ENCODE results near the genes SEMA5B and PDIA5.

- PRO-cap = no peak
Observed at GRCh38 chr3:121809235-121809820, 25.5 kb downstream of the IQCB1 start.

DNA sequence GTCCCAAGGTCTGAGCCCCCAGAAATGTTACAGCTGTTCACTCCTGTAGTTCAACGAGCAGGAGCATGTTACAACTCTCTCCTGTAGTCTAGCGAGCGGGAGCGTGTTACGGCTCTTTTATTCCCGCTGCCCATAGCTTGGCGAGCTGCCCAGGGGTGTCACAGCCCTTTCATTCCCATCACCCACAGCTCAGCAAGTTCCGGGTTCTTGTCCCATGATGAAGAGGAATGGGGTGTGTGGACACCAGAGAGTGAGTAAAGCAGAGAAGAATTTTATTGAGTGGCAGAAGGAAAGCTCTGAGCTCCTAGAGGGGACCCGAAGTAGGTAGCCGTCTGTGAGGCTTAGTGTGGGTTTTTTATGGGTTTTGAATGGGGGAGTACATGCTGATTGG, 24.9 kb downstream of the SLC15A2 start:
- PRO-cap = no peak

GRCh38 chr3:122001069-122001783, 20.8 kb downstream of the ILDR1 start:
- PRO-cap = no peak

GRCh38 chr3:122513842-122514308, 864 bp downstream of the KPNA1 start:
- PRO-cap = no peak

DNA sequence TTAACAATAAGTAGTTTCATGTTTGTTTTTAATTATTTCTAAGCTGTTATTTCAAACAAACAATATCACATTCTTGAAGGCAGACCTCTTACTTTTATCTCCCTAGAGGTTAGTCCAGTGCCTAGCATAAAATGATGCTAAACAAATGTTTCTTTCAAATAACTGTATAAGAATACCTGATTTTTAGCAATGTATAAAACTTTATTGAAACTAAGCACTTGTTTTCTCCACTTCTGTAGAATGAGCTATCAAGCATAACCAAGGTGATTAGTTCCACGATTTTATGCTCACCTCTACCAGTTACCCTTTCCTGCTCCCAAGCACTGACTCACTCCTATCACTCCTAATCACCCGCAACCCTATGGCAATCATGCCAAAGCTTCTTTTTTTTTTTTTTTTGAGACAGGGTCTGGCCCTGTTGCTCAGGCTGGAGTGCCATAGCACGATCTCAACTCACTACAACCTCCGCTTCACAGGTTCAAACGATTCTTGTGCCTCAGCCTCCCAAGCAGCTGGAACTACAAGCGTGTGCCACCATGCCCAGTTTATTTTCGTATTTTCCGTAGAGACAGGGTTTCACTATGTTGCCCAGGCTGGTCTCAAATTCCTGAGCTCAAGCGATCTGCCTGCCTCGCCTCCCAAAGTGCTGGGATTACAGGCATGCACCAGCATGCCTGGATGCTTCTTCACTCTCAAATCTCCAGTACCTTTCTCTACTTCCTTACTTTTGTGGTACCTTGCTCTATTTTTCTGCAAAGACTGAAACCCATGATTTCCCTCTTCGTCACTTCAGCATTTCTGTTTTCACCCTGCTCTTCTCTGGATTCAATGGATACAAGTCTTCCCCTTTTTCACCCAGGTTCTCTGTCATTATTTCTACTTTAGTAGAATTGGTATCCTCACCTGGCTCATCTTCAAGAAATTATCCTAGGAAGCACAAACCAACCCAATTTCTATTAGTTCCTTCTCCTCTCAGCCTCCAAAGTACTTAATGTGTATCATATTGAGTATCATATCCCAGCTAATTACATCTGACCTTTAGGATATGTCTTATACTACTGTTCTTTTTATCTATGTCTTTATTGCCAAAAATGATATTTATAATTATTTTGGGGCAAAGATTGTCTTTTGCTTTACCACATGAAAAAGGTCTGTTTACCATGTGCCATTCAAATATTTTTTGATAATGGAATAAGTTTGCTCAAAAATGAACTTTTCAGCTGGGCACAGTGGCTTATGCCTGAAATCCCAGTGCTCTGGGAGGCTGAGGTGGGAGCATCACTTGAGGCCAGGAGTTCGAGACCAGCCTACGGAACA, 3.7 kb downstream of the HSPBAP1 start:
- PRO-cap = no peak

DNA sequence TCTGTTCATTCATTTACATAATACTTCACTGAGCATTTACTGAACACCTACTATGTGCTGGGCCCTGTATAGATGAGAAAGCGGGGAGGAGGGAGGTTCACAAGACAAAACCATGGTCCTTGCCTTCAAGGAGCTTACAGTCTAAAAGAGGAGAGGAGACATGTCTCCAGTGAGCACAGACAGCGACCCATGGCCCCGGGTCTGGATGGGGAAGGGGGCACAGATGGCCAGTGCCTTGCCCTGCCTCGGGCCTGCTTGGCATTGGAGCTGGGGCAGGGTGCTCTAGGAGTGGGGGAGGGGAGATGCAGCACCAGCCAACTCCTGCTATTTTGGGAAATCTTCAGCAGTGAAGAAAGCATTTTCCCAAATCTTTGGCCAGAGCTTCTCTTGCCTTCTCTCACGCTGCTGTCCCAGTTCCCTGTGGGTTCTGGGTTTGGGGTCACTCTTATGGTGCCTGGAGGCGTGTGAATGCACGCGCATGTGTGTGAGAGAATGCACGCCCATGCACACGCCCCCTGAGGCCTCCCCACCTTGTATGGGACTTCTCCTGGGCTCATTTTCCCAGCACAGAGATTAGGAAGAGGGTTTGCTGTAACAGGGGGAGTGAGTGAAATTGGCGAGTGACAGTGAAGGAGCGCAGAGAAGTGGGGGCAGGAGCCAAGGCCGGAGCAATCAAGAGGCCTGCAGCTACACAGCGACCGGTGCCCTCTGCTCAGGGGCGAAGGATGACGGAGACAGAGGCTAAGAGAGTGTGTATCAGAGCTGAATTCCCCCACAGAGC, 71.5 kb downstream of the SEMA5B start:
- PRO-cap = no peak

- PRO-cap = no peak
Observed at GRCh38 chr3:122974621-122975048, 52.9 kb downstream of the SEMA5B start.

GRCh38 chr3:122978132-122978714, 49.3 kb downstream of the SEMA5B start:
- PRO-cap = no peak

DNA sequence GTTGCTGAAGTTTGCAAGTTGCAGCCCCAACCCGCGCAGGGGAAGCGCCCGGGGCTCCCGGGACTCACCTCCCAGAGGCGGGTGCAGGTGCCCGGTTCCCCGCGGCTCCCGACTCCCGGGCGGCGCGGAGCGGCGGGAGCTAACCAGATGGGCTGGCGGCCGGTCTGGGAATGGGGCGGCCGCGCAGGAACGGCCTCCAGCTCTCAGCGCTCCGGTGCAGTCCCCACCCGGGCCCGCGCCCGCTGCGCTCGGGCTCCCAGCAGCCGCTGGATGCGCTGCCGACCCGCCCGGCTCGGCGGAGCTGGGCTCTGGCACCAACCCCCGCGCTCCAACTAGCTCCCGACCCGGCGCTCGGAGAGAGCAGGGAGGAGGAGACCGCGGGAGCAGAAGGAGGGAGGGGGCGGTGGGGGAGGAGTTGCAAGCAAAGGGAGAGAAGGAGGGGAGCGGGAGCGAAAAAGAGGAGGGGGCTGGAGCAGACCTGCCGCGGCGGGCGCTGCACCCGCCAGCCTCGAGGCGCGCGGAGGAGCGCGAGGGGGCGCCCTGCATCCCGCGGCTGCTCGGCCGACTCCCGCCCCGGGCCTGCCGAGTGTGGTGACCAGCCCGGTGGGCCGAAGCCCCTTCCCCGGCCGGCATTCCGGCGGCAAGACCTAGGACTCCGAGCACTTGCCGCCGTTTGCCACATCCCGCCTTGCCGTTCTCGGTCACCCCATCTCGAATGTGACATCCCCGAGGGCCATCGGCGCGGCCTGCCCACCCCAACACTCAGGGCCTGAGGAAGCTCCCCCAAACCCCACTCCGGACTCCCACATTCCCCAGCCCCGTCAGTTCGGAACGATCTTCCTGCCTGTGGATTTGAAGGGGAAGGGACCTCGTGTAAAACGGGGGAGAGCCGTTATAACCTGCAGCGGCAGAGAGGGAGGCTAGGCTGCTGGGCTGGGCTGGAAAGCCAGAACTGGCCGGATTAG, at the start of gene SEMA5B:
TSS of gene SEMA5B (minus strand) at position 368 of the 965 bp plus-strand sequence.
- PRO-cap = no peak

DNA sequence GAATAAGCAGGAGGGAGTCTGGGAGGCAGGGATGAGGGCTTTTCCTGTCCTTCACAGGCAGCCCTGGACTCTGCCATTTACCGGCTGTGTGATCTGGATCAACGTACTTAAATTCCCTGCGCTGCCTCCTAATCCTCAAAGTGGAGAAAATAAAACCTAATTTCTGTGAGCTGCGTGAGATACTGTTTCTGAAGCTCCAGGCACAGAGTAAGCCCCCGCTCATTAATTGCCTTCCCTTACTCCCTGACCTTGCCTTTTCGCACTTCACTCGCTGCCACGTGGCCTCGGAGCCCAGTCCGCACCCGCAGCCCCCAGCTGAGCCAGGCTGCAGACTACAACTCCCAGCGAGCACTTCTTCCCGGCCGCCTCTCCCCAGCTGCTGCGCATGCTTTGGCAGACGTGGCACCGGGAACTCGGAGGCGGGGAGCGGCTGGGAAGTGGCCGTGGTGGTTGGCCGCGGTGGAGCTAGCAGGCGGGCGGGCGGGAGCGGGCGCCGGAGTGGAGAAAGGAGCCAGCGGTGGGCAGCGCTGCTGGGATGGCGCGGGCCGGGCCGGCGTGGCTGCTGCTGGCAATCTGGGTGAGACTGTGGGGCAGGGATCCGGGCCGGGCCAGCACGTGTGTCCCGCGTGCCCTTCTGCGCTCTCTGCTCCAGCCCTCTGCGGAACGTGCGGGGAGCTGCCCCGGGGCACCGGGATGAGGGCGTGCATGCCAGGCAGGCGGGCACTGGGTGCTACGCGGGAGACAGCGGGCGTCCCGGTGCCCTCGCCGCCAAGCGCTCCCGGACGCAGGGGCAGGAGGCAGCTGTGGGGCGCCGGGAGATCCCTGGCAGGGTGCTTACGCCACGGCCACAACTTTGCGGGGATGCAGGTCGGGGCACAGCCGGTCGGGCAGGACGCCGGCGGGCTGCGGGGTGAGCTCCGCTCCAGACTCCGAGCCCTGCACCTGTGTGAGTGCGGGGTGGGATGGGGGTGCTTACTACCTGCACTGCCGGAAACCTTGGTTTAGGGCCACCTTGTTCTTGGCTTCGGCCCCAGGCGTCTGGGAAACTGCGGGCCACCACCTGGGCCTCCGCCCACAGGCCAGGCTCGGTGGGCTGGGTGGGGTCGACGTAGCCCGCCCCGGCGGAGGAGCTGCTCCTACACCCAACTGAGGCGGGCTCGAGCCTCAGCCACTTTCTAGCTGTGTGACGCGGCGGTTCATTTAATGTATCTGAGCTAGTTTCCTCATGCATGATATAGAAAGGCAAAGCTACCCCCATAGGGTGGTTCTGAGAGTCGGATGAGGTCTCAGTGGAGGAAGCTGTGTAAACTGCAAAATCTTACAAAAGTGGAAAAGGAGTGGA, at the start of gene PDIA5:
TSS of gene PDIA5 (plus strand) at position 396 of the 1,342 bp plus-strand sequence.
- PRO-cap = unidirectional peak, plus-strand start at position 471 of the sequence; bidirectional peak, plus-strand start at position 723 of the sequence, minus-strand start at position 658 of the sequence

DNA sequence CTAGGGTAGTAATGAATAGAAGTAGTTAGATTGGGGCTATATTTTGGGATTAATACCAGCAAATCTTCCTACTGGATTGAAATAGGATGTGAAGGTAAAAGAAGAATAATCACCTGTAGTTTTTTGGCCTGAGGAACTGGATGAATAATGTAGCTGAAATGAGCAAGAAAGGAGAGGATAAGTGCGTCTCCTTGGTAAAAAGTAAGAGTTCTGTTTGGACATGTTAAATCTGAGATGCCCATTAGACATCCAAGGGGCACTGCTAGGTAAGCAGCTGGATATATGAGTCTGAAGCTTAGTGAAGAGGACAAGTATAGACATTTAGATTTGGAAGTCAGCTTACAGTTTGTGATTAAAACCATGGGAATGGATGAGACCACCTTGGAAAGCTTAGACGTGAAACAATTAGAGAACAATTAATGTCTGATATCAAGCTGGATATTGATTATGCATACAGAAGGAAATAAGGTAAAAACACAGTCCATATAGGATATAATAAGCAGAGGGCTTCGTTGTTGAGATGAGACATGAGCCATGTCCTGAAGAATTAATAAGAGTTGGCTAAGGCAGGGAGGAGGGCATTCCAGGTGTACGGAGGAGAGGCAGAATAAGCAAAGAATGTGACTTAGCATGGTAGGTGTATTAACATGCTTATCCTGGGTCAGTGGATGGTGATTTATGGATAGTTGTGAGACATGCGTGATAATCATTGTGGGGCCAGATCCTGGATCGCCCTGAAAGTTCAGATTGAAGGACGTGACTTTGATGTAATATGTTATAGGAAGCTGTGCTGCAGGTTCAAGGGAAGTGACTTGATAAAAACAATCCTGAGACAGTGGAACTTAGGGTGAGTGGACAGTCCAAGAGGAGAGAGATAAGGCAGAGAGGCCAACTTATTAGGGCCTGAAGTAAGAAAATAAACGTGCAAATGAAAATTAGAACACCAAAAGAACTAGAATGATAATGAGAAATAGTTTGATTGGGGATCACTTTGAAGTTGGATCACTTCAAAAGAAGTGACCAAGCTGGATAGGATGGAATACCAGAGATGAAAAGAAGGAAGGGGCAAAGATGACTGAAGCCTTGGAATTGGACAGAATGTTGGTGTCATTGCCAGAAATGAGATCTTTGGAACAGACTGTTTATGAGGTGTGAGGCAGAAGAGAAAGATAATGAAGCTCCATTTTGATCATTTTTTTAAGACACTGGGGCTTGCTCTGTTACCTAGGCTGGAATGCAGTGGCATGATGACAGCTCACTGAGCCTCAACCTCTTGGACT, 9.0 kb downstream of the SEC22A start:
- PRO-cap = no peak

DNA sequence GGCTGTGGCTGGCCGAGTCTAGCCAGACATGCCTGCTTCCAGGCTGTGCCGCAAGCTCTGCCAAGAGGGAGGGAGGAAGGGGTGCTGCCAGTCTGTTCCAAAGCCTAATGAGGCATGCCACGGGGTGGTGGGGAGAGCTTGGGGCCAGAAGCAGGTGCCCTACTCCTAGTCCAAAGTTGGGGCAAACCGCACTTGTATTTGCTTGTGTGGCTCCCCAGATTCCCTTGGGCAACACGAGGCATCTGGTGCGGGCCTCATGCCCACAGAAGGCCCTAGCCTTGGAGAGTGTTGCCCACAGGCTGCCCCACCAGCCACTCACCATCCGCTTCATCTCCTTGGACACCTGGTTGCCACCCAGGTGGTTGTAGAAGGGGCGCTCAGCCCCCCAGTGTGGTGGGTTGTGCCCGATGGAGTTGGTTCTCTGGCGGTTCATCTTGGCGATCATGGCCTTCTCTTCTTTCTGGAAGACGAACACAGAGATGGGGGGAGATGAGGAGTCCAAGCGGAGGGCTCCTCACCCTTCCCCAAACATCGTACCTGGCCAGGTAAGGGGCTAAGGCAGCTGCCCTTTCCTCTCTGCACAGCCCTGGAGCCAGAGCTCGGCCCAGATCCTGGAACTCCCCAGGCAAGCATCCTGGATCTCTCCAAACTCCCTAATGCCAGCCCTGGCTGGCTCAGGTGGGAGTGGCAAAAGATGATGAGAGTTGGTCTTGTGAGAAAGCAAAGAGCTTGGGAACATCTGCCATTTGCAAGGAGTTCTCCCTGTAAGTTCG, 123.4 kb downstream of the SEC22A start:
- PRO-cap = no peak

GRCh38 chr3:123346610-123347281, 102.1 kb downstream of the ADCY5 start:
- PRO-cap = no peak

- PRO-cap = no peak
Observed at GRCh38 chr3:123386493-123387153, 62.3 kb downstream of the ADCY5 start.

GRCh38 chr3:123409611-123410392, 39.1 kb downstream of the ADCY5 start:
- PRO-cap = bidirectional peak, plus-strand start at chr3:123409930, minus-strand start at chr3:123409758

- PRO-cap = no peak
Observed at GRCh38 chr3:123585972-123586240, 1.1 kb upstream of the HACD2 start.

DNA sequence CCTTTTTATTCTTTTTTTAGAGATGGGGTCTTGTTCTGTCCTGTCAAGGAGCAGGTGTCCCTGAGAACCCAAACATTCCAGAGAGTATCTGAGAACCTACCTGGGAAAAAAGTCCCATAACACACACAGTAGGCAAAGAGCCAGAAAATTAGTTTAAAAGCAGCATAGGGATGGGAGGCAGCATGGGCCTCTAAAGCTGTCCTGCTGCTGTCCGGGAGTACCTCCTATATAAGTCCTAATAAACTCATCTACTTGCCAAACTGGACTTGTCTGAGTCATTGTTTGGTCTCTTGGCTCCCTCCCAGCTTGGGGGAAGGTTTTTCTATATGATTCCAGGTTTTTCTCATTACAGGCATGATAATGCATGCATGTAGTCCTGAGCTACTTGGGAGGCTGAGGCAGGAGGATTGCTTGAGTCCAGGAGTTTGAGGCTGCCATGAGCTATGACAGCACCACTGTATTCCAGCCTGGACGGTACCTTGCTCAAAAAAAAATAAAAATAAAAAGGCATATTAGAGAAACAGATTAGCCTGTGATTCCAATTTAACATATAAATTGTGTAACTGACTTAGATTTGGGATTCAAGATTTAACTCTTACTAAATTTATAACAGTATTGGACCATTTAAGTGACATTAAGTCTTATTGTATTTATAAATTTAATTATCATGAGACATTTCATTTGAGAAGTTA, 17.6 kb upstream of the HACD2 start:
- PRO-cap = unidirectional peak, minus-strand start at position 230 of the sequence

- PRO-cap = no peak
Observed at GRCh38 chr3:123676898-123677610, 92.2 kb upstream of the HACD2 start.

DNA sequence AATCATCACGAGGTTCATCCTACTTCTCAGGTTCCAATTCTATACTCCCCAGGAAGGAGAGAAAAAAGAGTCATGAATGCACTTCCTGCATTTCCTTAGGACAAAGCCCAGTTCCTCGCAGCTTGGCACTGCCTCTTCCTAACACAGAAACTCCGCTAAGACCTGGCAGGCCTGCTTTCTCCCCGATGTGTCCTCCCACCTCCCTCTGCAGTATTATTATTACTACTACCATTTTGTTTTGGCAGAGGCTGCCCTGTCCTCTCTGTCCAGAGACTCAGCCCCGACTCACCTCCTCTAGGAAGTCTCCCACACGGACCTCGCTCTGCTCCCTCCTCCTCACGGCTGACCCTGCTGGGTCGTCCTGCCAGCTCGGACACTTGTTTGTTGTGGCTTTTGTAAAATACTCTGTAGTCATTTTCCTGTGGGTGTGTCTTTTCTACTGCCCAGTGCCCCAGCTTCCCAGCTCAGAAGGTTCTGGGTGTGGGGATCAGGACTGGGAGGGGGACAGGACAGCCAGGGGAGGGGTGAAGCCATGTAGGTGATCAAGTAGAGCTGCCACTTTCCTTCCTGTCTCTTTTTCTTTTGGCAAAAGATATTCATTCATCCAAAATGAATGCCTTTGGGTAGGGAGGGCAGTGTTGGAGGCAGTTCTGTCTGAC, 107.3 kb upstream of the HACD2 start:
- PRO-cap = no peak

DNA sequence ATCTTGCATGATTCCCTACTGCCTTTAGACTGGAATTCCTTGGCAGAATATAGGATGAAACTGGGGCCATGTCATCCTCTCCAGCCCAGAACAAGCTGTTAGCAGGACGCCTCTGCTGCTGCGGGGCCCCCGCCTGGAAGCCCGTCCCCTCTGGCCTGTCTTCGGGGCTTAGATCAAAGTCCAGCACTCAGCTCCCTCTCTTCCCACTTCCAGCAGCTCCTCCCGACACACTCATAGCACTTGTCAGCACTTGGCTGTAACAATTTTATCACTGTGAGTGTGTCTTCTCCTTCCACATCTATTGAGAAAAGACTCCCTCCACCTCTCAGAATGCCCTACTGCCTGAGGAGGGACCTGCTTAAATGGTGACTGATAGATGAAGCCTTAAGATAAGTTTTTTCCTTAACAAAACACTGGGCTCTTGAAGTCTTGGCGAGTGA, 112.0 kb upstream of the HACD2 start:
- PRO-cap = bidirectional peak, plus-strand start at position 206 of the sequence, minus-strand start at position 91 of the sequence